Metanephros (tissue), 2 donors: ENCODE measurements around the gene HSCB.

DNA sequence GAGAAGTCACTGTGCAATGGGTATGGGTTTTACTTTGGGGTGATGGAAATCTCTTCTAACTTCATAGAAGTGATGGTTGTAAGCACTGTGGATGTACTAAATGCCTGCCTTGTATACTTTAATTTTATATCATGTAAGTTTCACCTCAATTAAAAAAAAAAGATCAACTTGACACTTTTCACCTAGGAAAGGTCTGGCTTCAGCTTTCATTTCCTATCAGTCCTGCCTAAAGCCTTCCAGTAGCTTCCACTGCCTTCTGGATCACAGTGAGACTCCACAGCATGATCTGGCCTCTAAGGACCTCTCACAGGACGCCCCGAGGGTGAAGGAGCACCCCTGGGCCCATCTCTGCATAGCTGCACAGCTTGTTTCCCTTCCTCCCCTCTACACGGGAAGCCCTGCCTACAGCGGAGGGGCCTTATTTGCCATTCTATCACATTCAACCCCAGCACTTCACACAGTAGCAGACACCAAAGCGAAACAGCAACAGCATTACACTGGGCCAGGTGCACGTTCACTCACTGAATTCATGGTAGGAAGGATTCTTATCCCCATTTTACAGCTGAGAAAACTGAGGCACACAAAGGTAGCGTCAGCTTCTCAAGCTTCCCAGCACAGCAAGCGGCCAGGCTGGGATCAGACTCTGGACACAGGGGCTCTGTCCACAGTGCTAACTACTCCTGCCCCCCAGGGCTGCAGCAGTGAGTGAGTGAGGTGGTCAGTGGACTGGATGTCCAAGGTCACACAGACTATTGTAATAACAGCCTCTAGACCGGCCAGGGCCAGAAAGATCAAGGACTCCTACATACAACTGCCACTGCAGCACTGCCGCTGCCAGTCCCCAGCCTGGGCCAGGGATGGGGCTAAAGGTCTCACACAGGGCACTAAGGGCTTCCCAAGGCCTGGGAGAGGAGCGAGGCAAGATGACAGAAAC is 162.2 kb upstream of the GRK3 start:
- RAMPAGE, long total RNA: no peak

DNA sequence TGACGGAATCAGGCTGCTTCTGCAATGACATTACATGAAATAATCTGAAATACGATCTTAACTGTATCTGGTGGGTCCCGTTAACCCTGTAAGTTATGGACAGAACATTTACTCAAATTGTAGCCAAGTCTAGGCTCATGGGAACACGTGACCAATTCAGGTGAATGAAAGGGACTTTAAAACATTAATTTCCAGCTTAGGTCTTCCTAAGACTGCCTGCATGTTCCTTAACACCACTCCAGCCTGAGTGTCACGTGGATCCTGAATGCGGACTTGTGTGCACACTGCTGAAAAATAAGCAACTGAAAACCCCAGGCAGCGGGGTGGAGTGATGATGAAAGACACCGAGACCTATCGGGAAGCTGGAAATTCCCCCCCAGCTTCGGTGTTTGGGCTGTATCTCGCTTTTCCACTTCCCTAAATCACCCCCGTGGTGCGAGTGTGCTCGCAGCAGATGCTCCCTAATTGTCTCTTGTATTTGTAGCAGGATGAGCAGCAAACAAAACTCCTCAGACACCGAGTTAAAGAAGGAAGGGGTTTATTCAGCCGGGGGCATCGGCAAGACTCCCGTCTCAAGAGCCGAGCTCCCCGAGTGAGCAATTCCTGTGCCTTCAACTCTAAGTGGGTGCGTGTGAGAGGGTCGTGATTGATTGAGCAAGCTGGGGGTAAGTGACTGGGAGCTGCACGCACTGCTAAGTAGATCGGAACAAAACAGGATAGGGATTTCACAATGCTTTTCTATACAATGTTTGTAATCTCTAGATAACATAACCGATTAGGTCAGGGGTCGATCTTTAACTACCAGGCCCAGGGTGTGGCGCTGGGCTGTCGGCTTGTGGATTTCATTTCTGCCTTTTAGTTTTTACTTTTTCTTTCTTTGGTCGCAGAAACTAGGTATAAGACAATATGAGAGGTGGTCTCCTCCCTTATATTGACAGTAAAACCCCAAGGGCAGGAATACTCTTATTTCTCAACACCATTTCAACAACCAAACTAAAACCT is 144.8 kb upstream of the GRK3 start:
- RAMPAGE, long total RNA: no peak

GRCh38 chr22:25526880-25527286 is 37.6 kb upstream of the GRK3 start:
- RAMPAGE, long total RNA: no peak

DNA sequence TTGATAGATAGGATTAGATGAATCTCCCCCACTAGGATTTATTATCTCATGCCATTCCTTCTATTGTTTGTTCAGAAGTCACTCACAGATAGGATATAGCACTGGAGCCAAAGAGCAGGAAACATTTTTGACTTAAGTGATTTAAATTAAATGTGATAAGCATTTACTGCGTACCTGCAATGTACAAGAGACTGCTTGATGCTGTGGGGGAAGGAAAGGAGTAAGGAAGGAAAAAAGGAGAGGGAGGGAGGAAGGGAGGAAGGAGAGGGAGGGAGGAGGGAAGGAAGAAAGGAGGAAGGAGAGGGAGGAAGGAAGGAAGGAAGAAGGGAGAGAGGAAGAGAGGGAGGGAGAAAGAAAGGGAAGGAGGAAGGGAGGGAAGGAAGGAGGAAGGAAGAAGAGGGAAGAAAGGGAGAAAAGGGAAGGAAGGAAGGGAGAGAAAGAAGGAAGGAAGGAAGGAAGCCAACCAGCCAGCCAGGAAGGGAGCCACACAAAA is 44.1 kb upstream of the MYO18B start:
- RAMPAGE, long total RNA: no peak

DNA sequence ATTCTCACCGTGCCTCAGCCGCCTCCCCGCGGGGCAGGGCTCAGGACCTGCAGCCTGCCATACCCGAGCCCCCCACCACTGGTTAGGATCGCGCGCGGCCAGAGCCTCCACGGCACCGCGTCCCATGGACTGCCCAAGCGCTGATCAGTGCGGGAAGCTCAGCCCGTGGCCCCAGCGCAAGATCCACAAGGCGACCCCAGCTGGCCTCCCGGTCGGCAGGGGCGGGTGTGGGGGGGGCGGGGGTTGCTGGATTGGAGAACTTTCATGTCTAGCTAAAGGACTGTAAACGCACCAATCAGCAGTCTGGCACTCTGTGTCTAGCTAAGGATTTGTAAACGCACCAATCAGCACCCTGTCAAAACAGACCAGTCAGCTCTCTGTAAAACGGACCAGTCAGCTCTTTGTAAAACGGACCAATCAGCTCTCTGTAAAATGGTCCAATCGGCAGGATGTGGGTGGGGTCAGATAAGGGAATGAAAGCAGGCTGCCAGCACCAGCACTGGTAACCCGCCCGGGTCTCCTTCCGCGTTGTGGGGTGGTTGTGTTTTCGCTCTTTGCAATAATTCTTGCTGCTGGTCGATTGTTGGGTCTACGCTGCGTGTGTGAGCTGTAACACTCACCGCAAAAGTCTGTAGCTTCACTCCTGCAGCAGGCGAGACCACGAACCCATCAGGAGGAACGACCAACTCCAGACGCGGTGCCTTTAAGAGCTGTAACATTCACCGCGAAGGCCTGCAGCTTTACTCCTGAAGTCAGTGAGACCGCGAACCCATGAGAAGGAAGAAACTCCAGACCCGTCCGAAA is 11.2 kb downstream of the MYO18B start:
- RAMPAGE, long total RNA: no peak

- RAMPAGE, long total RNA: no peak
These were observed 161.4 kb downstream of the MYO18B start for GRCh38 chr22:25903320-25903860.

- RAMPAGE, long total RNA: no peak
These were observed 117.4 kb upstream of the ASPHD2 start for GRCh38 chr22:26311649-26312090.

DNA sequence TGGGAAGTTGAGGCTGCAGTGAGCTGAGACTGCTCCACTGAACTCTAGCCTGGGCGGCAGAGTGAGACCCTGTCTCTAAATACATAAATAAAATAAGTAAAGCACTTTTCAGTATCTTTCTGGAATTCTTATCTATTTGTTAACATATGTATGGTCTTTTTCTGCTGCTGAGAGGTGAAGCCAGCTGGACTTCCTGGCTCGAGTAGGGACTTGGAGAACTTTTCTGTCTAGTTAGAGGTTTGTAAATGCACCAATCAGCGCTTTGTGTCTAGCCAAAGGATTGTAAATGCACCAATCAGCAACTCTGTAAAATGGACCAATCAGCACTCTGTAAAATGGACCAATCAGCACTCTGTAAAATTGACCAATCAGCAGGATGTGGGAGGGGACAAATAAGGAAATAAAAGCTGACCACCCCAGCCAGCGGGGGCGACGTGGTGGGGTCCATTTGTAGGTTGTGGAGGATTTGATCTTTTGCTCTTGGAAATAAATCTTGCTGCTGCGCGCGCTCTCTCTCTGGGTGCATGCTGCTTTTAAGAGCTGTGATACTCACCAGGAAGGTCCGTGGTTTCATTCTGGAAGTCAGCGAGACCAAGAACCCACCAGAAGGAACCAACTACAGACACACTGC is 238.5 kb downstream of the CRYBA4 start:
- RAMPAGE, long total RNA: no peak

- RAMPAGE, long total RNA: no peak
These were observed 562.4 kb downstream of the MN1 start for GRCh38 chr22:27238978-27239678.

DNA sequence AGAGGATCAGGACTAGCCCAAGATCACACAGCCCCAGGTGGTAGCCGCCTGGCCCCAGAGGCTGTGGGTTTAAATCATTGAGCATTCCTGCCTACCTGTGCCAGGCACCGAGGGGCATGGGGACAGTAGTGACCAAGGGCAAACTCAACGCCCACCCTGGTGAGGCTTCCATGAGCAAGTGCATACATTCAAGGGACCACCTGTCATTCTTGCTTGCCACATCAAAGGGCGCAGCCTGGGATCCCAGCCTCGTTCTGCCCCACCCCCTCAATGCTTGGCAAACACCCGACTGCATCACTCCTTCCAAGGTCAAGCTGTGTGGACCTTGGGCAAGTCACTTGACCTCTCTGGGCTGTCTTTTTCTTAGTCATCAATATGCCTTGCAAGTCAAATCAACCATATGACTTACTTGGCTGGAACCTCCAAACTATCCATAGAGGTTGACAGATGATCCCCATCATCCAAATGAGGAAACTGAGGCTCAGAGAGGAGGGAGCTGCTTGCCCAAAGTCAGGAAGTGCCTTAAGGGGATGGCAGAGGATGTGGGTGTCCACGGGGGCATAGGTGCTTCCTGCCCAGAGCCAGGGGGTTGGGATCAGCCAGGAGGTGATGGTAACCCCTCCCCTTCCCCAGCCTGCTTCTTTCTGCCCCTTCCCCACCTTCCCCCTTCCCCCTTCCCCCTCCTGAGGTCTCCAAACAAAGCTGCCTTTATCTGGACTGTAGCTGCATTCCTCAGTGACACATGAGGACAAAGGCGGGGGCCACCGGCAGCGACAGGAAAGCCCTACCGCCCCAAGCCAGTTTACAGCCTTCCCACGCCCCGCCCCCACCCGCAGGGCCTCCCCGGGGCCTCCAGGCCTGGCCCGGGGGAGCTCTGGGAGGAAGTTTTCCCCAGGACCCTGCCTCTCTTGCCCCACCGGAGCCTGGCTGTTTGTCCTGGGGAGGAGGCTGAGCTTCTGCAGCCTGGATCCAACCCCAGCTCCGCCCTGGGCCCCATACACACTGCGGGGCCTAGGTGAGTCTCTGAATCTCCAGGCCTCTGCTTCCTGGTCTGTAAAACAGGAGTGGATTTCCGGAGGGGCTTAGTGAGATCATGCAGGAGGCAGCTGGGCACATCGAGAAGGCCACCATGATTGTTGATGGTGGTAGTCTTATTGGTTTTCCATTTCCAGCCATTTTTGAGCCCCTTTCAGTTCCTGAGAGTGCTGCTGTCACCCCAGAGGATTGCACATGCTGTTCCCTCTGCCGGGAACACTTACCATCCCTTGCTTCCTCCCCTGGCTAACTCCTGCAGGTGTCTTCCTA is 131.0 kb downstream of the MN1 start:
- RAMPAGE, long total RNA: no peak

DNA sequence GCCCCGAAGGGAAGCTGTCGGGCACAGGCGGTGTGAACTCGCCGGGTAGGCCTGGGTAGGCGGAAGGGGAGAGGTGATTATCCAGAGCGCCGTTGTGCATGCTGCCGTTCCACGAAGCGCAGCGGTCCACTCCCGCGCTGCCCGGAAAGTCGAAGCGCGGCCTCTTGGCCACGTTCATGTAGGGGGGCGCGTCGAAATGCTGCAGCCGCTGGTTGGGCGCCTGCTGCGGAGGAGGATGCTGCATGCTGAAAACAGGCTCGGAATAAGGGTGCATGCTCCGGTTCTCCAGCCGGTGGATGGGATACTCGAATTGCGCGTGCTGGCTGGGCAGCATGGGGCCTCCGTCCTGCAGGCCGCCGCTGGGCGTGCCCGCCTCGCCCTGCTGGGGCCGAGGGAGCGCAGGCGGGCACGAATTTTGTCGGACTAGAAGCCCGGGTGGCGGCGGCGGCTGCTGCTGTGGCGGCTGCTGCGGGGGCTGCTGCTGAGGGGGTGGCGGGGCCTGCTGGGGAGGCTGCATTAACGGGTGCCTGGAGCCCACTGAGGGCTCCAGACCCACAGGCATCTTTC is 2.5 kb downstream of the MN1 start:
- RAMPAGE, long total RNA: no peak

DNA sequence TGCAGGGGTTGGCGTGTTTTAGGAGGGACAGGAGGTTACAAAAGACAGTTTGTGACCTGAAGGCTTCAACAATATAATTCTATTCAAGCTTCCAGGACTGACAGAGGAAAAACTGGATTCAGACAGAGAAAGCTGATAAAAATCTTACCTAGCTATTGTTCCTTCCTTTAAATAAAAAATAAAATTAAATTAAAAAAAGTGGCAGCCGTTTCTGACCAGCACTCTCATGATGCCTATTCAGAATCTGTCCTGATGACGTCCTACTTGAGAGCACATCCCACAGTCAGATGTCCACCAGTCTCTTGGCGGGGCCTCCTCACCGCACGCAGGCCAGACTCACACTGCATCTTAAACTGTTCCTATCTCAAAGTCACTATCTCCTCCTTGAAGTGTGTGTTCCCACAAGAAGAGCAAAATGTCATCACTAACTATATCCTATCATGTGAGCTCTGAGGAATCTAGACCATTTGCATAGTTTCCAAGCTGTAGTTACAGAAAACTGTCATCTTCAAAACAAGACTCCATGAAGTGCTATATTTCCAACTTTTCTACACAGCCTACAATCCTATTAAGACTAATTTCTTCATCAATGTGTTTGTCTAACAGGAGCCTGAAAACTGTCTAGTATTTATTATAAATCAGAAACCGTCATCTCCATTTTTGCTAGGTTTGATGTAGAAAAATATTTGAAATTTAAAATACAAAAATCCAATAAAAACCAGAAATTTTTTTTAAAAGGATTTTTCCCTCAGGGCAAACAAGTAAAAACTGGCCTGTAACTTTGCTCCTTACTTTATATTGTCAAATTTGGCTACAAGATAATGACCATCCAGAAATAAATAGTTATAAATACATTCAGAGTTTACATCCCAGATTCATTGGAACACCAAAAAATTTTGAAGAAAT is 50.9 kb upstream of the MN1 start:
- RAMPAGE, long total RNA: no peak

- RAMPAGE, long total RNA: no peak
These were observed 38.2 kb downstream of the PITPNB start for GRCh38 chr22:27880748-27881325.

GRCh38 chr22:27962151-27962643 is 43.1 kb upstream of the PITPNB start:
- RAMPAGE, long total RNA: no peak

GRCh38 chr22:28191501-28191905 is 272.4 kb upstream of the PITPNB start:
- RAMPAGE, long total RNA: no peak

DNA sequence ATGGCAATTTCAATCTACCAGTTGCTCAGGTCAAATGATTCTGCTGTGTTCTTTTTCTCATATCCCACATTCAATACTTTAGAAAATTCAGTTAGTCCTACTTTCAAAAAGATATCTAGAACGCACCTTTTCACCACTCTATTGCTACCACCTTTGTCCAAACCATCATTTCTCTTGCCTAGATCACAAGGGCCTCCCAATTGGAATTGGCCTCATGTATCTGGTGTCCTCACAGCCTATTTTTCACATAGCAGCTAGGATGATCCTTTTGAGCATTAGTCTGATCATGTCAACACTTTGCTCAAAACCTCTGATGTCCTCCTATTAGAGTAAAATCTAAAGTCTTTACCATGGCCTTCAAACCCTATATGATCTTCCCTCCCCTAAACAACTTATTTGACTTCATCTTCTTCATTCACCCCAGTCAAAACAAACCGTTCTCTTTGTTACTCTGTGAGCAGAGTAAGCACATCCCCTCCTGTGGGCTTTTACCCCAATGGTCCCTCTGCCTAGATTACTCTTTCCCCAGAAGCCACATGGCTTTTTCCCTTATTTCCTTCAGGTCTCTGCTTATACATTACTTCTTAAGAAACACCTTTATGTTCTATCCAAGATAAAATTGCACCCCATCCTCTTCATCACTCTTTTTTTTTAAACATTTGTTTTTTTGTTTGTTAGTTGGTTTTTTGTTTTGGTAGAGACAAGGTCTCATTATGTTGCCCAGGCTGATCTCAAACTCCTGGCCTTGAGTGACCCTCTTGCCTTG is 295.9 kb downstream of the TTC28 start:
- RAMPAGE, long total RNA: no peak

DNA sequence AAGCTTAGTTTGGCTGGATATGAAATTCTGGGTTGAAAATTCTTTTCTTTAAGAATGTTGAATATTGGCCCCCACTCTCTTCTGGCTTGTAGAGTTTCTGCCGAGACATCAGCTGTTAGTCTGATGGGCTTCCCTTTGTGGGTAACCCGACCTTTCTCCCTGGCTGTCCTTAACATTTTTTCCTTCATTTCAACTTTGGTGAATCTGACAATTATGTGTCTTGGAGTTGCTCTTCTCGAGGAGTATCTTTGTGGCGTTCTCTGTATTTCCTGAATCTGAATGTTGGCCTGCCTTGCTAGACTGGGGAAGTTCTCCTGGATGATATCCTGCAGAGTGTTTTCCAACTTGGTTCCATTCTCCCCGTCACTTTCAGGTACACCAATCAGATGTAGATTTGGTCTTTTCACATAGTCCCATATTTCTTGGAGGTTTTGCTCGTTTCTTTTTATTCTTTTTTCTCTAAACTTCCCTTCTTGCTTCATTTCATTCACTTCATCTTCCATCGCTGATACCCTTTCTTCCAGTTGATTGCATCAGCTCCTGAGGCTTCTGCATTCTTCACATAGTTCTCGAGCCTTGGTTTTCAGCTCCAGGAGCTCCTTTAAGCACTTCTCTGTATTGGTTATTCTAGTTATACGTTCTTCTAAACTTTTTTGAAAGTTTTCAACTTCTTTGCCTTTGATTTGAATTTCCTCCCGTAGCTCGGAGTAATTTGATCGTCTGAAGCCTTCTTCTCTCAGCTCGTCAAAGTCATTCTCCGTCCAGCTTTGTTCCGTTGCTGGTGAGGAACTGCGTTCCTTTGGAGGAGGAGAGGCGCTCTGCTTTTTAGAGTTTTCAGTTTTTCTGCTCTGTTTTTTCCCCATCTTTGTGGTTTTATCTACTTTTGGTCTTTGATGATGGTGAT is 288.3 kb downstream of the TTC28 start:
- RAMPAGE, long total RNA: no peak

DNA sequence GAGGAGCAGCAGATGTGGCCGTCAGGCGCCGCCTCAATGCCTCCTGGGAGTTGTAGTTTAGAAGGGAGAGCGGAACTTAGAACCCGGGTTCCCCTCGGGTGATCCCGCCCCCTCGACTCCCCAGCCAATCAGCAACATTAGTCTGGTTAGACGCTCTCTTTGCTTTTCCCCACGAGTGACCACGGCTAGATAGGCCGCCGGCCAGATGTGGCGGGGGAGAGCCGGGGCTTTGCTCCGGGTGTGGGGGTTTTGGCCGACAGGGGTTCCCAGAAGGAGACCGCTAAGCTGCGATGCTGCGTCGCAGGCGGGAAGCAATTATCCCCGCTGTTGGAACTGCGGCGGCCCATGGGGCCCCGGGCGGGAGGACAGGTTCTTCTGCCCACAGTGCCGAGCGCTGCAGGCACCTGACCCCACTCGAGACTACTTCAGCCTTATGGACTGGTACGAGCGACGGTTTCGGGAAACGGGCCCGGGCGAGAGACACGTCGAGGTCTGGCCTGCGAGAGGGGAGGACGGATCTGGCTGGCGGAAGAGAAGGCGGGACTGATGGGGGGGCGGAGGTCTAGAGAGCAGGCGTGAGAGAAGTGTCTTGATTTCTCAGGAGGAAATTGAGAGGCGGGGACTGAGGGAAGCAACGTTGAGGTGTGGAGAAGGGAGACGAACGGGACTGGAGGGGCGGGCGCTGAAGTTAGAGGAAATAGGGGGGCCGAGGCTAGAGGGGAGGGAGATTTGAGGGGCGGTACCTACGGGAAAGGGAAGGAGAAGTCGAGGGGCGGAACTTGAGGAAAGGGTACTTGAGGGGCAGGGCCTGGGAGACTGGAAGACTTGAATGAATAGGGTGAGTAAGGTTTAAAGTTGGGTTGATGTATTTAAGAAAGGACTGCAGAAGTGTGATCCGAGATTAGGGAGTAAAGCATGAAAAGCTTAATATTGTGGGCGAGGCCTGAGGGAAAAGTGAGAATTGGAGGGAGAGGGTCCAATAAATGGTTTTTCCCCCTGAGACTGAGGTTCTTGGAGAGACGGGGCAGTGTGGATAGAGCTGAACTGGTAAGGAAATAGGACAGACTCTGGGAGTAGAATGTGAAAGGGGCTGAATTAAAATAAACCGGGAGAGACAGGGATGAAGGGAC is at the start of gene HSCB:
Gene HSCB, plus strand, starts transcription at position 149 of the 1,130 bp plus-strand sequence.
- RAMPAGE, long total RNA: start-site peak on the plus strand centred at position 162 of the sequence, 45 bp wide, 156 and 10 reads in 2 replicates

DNA sequence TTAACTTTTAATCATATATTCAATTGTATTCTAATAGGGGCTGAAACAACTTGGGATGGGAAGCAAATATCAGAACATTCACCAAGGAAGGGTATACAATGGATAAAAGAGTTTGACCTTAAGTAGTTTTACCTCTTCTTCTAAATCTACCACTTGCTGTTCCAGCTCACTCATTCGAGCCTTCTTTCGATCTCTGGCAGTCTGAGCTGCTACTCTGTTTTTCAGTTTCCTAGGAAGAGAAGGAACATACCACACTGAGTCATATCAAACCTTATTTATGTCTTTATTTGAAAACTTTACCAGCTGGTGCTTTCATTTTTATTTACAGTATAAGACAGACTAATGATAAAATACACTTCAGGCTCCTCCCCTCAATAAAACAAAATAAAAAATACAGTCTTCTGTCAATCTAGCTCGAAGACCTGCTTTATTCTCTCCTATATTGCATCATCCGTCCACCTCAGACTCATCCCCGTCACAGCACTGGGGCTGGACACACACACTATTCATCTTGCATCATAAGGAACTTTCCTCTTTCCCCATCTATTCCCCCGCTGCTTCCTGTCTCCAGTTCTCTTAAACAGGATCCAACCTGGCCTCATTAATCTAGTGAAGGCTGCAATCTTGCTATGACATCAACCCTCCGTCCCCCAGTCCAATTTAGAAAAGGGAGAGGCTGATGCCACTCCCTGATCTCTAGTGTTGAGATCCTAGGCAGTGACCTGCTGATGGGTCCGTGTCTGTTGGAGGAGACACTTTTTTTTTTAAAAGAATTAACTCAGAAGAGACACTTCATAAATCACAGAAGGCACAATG is 26.6 kb downstream of the CCDC117 start:
- RAMPAGE, long total RNA: no peak

GRCh38 chr22:28923652-28924448 is 40.5 kb downstream of the ZNRF3 start:
- RAMPAGE, long total RNA: no peak